Skeletal muscle satellite cell (primary cell): ENCODE measurements around the genes MAML1, SQSTM1, SCGB3A1 and OR2V2.

GRCh38 chr5:179342641-179343161 lies 2.6 kb downstream of the ADAMTS2 start:
- CAGE, long polyA plus RNA, result no peak

DNA sequence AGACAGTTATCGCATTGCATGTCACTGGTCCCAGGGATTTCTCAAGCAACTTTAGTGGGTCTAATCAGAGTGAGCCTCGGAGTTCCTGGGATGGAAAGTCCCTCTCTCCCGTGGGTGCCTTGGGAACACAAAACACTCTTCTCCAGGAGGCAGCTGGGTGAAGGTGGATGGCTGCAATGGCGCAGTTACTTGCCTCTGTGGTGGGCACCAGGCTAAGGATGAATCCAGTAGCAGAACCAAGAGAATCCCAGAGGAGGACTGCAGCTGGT lies 33.9 kb upstream of the ADAMTS2 start:
- CAGE, long polyA plus RNA, result no peak

DNA sequence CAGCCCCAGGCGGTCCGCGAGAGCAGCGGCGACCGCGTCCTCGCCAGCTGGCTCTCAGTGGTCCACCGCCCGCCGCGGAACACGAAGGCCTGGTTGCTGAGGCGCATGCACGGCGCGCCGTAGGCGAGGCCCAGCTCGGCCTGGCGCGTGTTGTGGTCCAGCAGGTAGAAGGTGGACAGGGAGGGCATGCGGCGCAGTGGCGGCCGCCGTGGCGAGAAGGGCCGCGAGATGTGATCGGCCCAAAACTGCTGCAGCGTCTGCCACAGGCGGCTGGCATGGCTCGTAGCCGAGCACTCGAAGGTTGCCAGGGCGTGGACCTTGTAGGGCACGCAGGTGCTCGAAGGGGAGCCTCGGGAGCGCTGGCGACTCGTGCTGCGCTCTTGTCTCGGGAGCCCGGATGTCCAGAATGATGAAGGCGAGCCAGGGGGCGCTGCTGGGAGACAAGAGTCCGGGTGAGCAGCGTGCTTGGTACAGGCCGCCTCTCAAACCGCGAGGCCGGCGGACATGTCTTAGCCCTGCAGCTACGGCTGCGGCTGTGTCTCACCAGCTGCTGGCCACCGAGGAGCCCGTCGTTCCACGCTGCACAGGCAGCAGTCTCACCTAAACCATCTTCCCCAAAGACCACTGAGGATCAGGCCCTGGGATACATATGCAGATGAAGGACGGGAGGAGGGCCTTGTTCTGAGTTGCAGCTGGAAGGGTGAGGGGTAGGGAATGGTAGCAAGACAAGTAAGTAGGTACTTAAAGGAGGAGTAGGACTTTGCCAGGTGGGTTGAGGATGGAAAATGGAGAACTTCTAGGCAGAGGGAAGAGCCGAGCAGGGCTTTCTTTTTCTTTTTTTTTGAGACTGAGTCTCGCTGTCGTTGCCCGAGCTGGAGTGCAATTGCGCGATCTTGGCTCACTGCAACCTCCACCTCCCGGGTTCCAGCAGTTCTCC lies 1.7 kb downstream of the CBY3 start:
- CAGE, long polyA plus RNA, result no peak

GRCh38 chr5:179699497-179700292 lies 928 bp downstream of the CANX start:
- CAGE, long polyA plus RNA, result no peak

DNA sequence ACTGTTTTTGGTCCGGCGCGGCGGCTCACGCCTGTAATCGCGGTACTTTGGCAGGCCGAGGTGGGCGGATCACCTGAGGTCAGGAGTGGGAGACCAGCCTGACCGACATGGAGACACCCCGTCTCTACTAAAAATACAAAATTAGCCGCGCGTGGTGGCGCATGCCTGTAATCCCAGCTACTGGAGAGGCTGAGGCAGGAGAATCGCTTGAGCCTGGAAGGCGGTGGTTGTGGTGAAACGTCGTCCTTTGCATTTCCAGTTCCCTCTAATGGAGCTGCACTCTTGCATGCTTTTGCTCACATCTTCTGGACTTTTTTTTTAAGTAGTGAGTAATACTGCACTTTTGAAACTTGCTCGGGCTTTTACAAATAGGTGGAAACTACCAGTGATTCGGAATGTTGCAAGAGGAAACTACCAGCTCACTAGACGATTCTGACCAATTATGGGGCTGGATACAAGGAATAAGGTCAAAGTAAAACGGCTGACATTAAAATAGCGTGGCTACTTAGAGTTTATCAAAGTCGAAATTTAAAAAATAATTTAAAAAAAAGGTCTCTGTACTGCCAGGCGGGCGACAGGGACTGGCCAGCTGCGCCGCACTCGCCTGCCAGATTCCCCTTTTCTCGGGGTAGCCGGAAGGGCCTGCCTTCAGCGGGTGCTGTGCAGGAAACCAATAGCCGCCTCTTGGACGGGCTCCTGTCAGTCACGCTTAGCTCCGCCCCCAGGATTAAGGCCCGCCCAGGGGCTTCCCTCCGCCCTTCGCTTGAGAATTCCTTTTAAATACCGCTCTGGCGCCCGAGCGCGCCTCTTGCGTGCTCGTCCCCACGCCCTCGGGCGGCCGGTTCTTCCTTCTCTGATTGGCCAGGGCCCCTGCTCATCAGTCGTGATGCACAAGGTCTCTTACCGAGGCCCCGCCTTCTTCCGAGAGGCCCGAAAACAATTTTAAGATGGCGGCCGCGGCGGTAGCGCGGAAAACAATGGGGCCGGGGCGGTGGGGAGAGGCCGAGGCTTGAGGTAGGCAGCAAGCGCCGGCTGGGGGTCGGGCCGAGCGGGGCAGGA lies at the start of gene MAML1:
MAML1 (plus strand) TSS at position 924 of the 1,059 bp plus-strand sequence.
- CAGE, long polyA plus RNA, result no peak

GRCh38 chr5:179802722-179803440 lies 3.8 kb downstream of the MGAT4B start:
- CAGE, long polyA plus RNA, result no peak

GRCh38 chr5:179820845-179821428 lies at the start of gene SQSTM1:
Gene SQSTM1, plus strand, starts transcription at chr5:179820905.
- CAGE, long polyA plus RNA, result no peak

DNA sequence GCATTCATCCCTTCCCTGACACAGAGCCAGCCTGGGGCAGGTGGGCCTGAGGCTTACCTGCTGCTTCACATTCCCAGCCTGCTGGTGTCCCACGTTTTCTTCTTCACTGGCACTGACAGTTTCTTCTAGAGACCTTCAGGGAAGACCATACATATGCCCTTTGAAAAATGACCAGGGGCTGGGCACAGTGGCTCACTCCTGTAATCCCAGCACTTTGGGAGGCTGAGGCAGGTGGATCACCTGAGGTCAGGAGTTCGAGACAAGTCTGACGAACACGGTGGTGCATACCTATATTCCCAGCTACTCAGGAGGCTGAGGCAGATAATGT lies 14.6 kb downstream of the MRNIP start:
- CAGE, long polyA plus RNA, result no peak

- CAGE, long polyA plus RNA, result no peak
These were observed 55.3 kb upstream of the TBC1D9B start for GRCh38 chr5:179962873-179963548.

- CAGE, long polyA plus RNA, result no peak
These were observed 65.5 kb upstream of the TBC1D9B start for GRCh38 chr5:179973166-179973608.

GRCh38 chr5:180248986-180249478 lies 40.0 kb upstream of the RASGEF1C start:
- CAGE, long polyA plus RNA, result no peak

GRCh38 chr5:180342967-180343413 lies 10.1 kb downstream of the GFPT2 start:
- CAGE, long polyA plus RNA, result no peak

GRCh38 chr5:180575487-180576267 lies 15.6 kb downstream of the SCGB3A1 start:
- CAGE, long polyA plus RNA, result no peak

GRCh38 chr5:180591334-180591925 lies at the start of gene SCGB3A1:
Gene SCGB3A1, minus strand, starts transcription at chr5:180591499.
- CAGE, long polyA plus RNA, result no peak

DNA sequence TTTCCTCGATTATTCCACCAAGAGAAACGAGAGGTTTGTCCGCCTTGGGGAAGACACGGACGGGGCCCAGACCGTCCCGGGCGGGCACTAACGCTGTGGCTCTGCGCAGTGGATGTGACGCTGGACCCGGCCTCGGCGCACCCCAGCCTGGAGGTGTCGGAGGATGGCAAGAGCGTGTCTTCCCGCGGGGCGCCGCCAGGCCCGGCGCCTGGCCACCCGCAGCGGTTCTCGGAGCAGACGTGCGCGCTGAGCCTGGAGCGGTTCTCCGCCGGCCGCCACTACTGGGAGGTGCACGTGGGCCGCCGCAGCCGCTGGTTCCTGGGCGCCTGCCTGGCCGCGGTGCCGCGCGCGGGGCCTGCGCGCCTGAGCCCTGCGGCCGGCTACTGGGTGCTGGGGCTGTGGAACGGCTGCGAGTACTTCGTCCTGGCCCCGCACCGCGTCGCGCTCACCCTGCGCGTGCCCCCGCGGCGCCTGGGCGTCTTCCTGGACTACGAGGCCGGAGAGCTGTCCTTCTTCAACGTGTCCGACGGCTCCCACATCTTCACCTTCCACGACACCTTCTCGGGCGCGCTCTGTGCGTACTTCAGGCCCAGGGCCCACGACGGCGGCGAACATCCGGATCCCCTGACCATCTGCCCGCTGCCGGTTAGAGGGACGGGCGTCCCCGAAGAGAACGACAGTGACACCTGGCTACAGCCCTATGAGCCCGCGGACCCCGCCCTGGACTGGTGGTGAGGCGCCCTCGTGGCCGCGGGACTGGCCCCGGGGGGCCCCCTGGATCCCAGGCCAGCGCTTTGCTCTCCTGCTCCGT lies 19.3 kb downstream of the BTNL9 start:
- CAGE, long polyA plus RNA, result no peak

DNA sequence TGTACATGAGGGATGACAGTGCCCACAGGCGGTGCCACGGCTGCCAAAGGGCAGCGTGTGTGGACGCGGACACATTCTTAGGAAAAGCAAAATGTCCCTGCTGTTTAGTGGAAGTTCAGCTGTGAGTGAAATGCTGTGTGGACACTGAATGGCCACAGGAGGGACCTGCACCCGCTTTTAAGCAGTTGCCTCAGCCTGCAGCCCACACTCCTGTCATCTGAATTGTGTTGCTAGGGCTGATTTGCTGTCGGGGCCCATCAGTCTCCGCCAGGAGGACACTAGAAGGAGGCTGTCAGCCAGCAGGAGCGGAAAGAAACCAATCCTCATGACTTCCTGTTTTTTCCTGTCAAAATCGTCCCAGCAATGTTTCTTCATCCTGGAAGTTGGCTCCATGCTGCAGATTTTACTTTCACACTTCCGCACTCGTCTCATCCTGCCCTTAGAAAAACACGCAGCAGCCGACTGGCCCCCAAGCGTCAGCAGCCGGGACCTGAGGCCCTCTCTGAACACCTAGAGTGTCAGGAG lies 9.0 kb downstream of the OR2V1 start:
- CAGE, long polyA plus RNA, result no peak

DNA sequence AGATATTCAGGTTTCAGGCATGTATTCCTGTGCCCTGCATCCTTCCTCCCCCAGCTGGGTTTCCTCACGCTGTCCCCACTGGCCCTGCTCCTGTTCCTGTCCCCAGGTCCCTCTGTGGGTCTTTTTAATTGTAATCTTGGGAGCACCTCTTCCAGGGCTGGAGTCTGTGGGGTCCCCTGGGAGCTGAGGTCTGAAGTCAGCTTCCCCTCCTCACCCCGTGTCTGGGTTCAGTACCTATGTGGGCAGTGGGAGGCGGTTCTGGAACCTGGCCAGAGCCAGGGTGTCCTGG lies at the start of gene OR2V2:
OR2V2 (plus strand) TSS at position 226 of the 289 bp plus-strand sequence.
- CAGE, long polyA plus RNA, result no peak

GRCh38 chr5:181172932-181174013 lies 25.9 kb downstream of the OR2V2 start:
- CAGE, long polyA plus RNA, result no peak

DNA sequence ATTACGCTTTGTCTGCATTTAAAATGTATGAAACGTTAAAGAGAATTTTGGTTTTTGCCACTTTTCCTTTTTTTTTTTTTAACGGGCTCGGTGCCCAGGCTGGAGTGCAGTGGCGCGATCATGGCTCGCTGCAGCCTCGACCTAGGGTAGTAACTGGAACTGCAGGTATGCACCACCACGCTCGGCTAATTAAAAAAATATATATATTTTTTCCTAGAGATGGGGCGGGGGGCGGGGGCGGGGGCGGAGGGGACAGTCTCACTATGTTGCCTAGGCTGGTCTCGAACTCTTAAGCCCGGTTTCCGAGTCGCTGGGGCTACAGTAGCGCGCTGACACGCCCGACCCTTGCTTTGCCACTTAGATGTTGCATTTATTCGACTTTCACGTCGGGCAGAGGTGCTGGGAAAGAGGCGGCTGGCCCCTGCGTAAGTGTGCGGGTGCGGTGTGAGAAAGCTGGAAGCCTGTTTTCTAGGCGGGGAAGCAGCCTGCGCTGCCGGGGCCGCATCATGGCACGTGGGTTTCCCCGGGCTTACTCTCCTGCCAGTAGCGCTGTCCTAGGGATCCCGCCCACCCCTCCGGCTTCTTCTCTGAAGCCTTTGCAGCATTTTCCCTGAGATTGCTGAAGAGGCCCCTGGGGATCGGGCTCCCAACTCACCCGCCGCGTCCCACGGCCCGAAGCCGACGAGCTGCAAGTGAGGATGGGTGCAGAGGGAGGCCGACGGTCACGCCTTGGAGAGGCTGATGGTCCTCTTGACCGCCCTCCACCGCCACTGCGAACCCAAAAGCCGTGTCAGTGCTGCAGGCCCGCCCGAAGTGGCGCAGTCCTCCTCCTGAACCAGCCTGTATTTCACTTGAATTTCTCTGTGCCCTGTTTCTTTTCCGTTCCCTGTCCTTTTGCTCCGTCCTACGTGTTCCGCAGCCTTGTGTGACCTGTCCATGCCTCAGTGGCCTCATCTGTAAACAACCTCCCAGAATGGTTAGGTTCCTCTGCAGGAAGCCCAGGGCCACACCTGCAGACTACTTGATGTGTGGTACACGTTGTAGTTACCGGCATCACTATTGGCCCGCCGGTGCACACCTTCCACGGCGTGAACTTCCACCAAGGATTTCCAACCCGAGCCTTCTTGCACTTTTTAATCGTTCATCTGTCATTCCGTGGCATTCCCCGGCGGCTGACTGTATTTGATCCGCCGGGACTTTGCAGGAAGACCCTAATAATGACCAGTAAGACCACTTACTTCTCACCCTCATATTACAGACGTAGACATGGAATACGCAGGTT lies 5.8 kb upstream of the TRIM41 start:
- CAGE, long polyA plus RNA, result no peak

DNA sequence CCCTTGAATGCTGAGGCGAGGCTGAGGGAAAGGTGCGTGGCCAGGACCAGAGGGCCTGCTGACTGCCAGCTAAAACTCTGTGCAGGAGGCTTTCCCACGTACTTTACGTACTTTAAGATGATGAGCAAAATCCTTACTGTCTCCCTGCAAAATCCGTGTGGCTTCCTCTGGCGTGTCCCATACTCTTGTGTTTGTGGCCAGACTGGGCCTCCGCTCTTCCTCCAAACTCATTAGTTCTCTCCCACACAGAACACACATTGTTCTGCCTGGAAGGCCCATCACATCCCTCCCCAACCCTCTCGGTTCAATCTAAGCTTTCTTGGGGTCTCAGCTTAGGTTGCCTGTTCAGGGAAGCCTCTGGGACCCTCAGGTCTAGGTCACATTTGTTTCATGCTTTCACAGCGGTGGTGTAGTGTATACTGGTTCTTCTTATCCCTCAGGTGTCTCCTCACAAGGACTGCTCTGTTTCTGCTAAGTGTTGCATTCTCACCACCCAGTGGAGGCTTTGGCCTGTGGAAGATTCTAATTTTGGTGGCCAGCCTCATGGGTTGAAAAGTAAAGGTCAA lies 4.3 kb upstream of the RACK1 start:
- CAGE, long polyA plus RNA, result no peak